Jurkat, Clone E6-1 (cell line): ENCODE data around the gene ATP5F1D.

- RRBS = under 1% methylated on average over 11 of the region's 18 CpGs
These were observed 256 bp downstream of the ARID3A start for GRCh38 chr19:926186-926395.

GRCh38 chr19:995157-995915, 4.9 kb upstream of the GRIN3B start:
- RRBS = no CpG with 5 or more reads among the region's 26 CpGs

DNA sequence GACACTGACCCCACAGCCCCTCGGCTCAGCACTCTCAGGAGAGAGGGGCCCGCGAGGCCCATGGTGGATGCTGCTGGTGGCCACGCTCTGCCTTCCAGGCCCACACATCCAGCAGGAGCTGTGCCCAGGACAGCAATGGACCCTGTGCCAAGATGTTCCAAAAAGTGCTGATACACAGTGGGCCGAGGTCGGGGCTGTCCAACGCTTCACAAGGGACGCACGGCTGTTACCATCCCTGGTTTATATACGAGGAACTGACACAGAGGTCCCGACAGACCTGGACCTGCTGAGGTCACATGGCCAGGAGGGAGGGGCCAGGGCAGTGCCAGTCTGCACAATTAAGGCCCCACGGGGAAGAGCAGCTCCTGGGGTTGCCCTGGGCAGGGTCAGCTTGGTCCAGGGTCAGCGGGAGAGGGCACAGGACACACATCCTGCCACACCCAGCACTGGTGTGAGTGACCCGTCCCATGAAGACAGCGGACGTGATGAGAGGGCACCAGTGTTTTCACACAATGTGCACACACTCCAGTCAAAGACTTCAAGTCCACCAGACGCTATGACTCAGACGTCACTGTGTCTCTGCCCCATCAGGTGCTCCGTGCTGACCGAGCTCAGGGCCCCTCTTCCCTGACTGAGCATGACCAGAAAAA, 4.4 kb downstream of the TMEM259 start:
- RRBS = no CpG with 5 or more reads among the region's 20 CpGs

- RRBS = 63% methylated on average over 3 of the region's 16 CpGs
These were observed 4.7 kb upstream of the ABCA7 start for GRCh38 chr19:1035153-1035601.

- RRBS = no CpG with 5 or more reads among the region's 24 CpGs
These were observed 7.5 kb downstream of the ABCA7 start for GRCh38 chr19:1047447-1047714.

DNA sequence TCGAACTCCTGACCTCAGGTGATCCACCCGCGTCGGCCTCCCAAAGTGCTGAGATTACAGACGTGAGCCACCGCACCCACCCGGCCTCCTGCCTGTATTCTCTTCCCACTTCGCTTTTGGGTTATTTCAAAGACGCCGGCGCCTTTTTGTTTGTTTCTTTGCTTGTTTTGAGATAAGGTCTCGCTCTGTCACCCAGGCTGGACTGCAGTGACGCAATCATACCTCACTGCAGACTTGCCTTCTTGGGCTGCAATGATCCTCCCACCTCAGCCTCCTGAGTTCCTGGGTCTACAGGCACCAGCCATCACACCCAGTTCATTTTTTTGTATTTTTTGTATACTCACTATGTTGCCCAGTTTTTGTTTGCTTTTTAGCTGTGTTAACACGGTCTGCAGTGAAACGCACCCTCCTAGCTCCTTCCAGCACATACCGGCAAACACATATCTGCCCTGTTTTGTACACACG, 8.5 kb downstream of the ARHGAP45 start:
- RRBS = no CpG with 5 or more reads among the region's 17 CpGs

- RRBS = no CpG with 5 or more reads among the region's 9 CpGs
These were observed 678 bp upstream of the POLR2E start for GRCh38 chr19:1095827-1096278.

DNA sequence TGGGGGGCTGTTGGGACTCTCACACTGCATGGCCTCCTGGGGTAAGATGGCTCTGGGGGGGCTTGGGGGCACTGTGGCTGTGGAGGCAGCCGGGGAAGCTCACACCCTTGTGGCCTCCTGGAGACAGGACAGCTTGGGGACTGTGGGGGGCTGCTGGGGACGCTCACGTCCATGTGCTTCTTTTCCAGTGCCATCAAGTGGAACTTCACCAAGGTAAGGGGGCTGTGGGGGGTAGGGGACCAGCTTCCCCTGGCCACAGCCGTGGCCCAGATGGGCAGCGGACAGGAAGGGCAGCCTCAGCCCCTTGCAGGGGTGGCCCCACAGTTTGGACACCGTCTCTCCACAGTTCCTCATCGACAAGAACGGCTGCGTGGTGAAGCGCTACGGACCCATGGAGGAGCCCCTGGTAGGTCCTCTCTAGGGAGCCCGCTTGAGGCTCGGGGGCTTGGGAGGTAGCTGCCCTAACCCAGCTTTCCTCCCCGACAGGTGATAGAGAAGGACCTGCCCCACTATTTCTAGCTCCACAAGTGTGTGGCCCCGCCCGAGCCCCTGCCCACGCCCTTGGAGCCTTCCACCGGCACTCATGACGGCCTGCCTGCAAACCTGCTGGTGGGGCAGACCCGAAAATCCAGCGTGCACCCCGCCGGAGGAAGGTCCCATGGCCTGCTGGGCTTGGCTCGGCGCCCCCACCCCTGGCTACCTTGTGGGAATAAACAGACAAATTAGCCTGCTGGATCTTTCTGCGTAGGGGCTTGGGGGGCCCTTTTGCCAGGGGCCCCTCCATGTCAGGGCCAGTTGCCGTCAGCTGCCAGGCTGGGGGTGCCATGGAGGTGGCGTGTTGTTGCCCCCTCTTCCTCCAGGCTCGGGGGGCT, 2.5 kb downstream of the GPX4 start:
- RRBS = 78% methylated on average over 3 of the region's 29 CpGs

DNA sequence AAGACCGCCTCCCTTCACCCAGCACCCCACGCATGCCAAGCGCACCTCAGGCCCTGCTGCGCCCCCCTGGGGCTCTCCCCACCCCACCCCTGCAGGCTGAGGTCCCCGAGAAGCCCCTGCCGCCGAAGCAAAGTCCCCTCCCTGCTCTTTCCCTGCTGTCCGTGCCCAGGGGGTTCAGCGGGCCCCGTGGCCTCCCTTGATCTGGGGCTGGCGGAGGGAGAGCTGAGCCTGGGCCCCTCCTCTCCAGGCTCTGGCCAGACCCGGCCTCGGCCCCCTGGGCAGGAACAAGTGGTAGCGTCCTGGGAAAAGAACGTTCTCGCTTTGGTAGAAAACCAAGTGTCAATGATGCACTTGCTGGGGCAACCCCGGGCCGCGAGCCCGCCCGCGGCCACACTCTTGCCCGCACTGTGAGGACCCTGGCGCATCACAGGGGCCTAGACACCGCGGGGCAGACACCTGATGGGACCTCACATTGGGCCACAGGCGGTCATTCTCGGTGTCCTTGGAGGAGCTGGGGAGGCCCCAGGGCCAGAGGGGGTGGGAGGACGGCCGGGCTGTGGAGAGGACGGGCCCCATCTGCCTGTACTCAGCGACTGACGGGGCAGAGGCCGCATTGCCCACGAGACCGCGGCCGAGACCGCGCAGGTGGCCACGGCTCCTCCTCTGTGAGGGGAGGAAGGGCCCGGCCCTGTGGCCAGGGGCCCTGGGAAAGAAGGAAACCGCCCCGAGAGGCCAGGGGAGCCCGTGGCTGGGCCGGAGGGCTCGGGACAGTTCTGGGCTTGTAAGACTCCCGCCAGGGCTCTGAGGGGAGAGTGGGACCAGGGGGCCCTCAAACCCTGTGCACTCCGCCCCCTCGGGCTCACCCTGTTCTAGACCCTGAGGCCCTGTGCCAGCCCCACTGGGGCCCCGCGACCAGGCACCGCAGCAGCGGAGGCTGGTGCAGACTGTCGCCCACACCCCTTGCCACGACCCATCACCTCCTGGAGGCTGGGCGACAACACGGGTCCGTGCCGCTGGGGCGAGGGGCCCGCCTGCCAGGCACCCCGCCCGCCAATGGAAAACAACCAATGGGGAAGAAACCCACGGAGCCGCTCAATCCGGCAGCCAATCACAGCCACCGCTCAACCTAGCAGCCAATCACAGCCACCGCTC, 29.2 kb downstream of the GPX4 start:
- RRBS = no CpG with 5 or more reads among the region's 69 CpGs

DNA sequence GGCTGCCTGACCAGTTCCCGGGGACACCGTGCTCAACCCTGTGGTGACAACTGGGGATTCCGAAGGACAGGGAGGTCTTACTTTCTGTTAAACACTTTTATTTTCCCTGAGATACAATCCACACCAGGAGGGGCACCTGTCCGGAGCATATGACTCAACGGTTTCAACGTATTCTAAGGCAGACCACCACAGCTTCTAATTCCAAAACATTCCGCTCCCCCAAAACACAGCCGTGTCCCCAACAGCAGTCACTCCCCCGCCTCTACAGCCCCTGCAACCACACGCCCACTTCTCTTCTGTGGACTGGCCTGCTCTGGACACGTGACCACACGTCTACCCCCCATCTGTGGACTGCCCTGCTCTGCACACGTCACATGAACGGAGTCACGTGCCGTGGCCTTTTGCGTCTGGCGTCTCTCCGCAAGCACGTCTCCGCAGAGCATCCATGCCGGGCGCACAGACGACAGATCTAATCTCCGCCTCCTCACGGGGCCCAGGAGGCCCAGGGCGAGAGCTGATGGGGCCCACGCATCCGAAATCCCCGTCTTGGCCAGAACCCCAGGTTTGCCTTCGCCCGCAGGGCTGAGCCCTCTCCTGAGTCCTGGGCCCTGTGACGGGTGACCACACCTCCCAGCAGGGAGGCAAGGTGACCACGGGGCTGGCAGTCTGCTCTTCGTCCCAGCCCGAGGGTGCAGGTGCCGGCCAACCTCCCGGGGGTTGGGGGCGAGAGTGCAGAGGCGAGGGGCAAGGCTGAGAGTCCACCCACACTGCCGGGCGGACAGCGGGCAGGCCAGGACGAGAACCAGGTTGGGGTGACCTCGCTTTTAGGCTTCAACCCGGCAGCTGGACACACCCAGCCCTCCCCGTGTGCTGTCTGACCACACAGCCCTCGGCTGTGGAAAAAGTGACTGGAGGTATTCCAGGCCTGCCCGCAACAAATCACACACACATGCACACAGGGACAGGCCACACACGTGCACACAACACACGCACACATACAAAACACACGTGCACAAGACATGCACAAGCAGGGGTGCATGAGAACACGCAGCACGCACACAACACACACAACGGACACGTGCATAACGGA, 4.0 kb downstream of the SBNO2 start:
- RRBS = 90% methylated on average over 9 of the region's 57 CpGs

DNA sequence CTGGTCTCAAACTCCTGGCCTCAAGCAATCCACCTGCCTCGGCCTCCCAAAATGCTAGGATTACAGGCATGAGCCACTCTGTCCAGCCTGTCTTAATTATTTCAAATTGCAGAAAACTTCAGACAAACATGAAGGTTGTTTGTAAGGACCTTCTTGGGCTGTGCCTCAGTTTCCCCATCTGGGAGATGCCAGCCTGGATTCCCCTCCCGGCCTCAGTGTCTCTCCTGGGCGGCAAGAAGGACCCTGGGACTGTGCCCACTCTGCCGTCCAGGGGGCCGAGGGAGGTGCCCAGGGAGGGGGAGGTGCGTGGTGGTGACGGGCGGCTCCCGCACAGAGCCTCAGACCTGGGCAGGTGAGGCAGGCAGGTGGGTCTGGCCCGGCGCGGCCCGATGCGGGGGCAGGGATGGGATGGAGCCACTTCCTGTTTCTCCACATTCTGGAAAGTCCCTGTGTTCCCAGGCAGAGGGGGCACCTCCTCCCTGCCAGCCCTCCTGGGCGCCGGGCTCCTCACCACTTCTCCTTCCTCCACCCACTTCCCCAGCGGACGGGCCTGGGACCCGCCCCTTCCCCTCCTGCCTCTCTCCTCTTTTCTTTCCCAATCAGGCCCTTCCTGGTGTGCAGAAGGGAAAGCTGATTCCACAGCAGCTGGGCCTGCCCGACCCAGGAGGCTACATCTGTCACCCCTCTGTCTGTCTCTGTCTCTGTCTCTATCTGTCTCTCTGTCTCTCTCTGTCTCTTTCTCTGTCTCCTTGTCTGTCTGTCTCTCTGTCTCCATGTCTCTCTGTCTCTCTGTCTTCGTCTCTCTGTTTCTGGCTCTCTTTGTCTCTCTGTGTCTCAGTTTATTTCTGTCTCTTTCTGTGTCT, 6.3 kb upstream of the SBNO2 start:
- RRBS = no CpG with 5 or more reads among the region's 21 CpGs

DNA sequence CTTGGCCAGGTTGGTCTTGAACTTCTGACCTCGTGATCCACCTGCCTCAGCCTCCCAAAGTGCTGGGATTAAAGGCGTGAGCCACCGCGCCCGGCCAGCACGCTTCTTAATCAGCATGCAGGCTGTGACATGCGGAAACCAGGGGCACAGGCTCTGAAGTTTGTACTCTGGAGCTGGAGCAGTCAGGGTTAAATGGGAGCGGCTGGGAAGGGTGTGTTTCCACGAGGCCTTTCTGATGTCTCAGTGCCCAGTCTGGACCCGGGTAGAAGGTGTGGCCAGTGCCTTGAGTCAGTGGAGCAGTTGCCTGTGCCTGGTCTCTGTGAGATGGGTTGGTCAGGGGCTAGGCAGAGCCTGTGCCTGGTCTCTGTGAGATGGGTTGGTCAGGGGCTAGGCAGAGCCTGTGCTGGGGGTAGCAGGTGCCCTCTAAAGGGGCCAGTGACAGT, 3.3 kb downstream of the STK11 start:
- RRBS = no CpG with 5 or more reads among the region's 10 CpGs

- RRBS = 1% methylated on average over 44 of the region's 71 CpGs
These were observed at the start of gene ATP5F1D for GRCh38 chr19:1241305-1242025. ATP5F1D (plus strand) TSS chr19:1241751.

GRCh38 chr19:1243842-1244247, 2.3 kb downstream of the ATP5F1D start:
- RRBS = no CpG with 5 or more reads among the region's 13 CpGs

DNA sequence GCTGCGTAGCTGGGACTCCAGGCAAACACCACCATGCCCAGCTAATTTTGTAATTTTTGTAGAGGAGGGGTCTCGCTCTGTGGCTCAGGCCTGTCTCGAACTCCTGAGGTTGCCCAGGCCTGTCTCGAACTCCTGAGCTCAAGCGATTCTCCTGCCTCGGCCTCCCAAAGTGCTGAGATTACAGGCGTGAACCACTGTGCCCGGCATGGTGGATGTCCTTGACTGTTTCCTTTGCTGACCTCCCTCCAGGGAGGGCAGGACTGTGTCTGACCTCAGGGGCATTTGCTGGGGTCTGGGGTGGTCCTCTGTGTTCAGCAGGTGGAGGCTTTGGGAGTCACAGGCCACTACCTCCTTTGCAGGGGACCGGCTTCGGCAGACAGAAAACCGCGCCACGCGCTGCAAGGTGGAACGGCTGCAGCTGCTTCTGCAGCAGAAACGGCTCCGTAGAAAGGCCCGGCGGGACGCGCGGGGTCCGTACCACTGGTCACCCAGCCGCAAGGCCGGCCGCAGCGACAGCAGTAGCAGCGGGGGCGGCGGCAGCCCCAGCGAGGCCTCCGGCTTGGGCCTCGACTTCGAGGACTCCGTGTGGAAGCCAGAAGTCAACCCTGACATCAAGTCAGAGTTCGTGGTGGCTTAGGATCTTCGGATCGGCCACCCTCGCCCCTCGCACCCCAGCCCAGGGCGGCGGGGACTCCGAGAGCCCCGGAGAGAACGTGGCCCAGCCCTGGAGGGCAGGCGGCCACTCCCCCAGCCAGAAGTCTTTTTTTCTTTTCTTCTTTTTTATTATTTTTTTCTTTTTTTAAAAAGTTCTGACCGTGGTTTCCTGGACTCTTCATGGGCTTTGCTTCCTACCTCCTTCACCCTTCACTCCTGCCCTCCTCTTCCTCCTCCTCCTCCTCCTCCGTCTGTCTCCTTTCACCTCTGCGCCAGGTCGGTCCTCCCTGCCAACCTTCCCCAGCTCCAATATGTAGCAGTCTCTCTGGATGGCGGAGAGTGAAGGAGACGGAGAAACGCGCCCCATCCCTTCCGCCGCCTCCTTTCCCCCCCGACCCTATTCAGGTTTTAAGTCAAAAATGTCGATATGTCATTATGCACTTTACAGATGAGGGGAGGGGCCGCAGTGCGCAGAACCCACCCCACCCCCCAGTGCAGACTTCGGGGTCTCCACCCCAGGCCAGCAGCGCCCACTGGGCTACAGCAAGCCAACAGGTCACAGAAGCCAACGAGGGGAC, 8.7 kb downstream of the MIDN start:
- RRBS = 98% methylated on average over 7 of the region's 63 CpGs

DNA sequence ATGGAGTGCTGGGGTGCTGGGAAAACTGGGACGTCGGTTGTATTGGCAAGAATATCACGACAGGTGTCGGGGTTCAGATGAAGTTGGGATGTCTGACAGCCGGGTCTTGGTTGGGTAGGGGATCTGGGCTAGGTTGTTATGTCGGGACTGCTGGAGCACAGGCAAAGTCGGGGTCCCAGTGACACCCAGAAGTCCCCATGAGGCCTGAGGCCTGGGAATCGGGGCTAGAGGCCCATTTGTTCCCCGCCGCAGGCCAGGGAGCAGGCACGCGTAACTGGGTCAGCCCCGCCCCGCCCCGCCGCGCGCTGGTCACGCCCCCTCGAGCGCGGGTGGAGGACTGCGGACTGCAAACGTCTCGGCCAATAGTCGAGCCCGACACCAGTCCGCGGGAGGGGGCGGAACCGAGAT, 323 bp upstream of the CIRBP start:
- RRBS = no CpG with 5 or more reads among the region's 31 CpGs

DNA sequence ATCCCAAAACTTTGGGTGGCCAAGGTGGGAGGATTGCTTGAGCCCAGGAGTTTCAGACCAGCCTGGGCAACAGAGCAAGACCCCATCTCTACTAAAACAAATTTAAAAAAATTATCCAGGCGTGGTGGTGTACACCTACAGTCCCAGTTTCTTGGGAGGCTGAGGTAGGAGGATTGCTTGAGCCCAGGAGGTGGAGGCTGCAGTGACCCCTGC, 1.3 kb downstream of the CIRBP start:
- RRBS = no CpG with 5 or more reads among the region's 1 CpG

DNA sequence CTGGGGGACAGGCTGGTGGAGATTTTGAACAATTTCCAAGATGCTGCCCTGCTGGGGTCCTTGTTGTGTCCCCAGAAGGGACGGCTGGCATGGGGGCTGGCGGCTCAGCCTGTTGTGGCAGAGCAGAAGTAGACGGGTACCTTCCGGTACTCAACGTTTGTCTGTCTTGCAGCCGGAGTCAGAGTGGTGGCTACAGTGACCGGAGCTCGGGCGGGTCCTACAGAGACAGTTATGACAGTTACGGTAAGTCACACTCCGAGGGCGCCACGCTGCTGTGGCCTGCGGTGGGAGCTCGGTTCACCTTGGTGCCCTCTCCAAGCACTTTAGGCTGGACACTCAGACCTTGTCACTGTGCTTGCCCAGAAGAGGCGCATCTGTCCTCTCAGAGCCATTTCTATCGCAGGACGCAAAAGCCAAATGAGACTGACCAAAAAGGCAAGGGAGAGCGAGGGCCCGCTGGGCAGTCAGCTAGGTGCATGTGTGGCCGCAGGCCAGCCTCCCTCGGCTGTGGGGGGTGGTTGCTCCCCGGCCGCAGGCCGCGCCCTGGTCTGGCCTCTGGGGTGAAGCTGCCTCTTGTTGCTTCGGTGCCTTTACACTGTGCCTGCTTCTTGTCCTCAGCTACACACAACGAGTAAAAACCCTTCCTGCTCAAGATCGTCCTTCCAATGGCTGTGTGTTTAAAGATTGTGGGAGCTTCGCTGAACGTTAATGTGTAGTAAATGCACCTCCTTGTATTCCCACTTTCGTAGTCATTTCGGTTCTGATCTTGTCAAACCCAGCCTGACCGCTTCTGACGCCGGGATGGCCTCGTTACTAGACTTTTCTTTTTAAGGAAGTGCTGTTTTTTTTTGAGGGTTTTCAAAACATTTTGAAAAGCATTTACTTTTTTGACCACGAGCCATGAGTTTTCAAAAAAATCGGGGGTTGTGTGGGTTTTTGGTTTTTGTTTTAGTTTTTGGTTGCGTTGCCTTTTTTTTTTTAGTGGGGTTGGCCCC, 3.0 kb downstream of the CIRBP start:
- RRBS = no CpG with 5 or more reads among the region's 40 CpGs

DNA sequence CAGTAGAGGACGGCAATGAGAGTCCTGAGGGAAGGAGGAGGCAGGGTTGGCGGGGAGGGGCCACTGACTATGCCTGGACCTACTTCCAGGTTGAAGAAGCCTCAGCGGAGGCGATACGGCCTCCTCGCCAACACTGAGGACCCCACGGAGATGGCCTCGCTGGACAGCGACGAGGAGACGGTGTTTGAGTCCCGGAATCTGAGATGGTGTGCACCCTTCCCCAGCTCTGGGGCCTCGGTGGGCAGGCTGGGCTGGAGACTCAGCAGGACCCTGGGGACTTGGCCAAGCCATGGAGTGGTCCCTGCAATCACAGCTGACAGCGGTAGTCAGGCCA, 1.7 kb downstream of the FAM174C start:
- RRBS = no CpG with 5 or more reads among the region's 14 CpGs

GRCh38 chr19:1360453-1361571, 6.1 kb downstream of the PWWP3A start:
- RRBS = 95% methylated on average over 5 of the region's 45 CpGs